LNCaP clone FGC (cell line): ENCODE measurements around the genes CES2, B3GNT9, EXOC3L1 and ATP6V0D1.

DNA sequence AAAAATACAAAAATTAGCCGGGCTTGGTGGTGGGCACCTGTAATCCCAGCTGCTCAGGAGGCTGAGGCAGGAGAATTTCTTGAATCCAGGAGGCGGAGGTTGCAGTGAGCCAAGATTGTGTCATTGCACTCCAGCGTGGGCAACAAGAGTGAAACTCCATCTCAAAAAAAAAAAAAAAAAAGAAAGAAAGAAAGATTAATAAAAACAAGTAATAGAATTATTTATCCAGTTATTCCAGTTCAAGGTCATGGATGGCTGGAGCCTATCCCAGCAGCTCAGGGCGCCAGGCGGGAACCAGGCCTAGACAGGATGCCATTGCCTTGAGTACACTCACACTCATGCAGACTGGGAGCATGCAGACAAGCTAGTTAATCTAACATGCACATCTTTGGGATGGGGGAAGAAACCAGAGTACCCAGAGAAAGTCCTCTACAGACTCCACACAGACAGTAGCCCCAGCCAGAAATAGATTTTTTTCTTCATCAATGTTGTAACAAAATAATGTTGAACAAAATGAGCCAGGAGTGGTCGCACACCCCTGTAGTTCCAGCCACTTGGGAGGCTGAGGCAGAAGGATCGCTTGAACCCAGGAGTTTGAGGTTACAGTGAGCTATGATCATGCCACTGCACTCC is 17.9 kb downstream of the PDP2 start:
- RRBS, 2 experiments = no CpG with 5 or more reads among the region's 7 CpGs

DNA sequence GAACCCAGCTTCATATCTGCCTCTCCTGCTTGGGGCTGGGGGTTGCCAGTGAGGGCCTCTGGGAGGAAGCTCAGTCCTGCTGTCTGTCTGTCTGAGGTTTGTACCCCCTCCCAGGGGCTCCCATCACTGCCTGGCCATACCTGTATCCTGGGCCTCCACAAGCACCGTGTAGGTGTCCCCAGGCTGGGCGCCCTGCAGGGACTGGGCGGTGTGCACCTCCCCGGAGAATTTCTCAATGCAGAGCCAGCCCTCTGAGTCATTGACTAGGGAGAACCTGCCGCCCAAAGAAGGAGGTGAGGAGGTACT is 7.7 kb downstream of the CDH16 start:
- RRBS, 2 experiments = no CpG with 5 or more reads among the region's 5 CpGs

GRCh38 chr16:66934601-66935813 is at the start of gene CES2:
TSS of gene CES2 (plus strand) at chr16:66935516.
- RRBS, 2 experiments = 5 to 9% methylated on average over 21 to 24 of the region's 73 CpGs

- RRBS, 2 experiments = no CpG with 5 or more reads among the region's 10 CpGs
These were observed 1.1 kb downstream of the CES2 start for GRCh38 chr16:66936206-66936984.

DNA sequence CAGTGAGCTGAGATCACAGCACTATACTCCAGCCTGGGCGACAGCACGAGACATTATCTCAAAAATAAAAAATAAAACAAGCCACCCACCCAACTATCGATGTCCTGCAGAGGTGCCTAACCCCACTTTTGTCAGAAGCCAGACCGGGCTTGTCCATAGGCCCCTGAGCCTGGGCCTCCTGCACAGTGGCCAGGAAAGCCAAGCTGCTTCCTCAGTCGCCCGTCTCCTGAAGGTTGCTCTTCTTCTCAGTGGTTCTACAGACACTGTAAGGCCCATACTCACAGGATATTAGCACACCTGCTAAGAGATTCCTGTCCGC is 11.2 kb downstream of the CES2 start:
- RRBS, 2 experiments = no CpG with 5 or more reads among the region's 7 CpGs

- RRBS, 2 experiments = 76 to 79% methylated on average over 4 to 7 of the region's 71 CpGs
These were observed 12.5 kb upstream of the CES3 start for GRCh38 chr16:66948045-66949394.

DNA sequence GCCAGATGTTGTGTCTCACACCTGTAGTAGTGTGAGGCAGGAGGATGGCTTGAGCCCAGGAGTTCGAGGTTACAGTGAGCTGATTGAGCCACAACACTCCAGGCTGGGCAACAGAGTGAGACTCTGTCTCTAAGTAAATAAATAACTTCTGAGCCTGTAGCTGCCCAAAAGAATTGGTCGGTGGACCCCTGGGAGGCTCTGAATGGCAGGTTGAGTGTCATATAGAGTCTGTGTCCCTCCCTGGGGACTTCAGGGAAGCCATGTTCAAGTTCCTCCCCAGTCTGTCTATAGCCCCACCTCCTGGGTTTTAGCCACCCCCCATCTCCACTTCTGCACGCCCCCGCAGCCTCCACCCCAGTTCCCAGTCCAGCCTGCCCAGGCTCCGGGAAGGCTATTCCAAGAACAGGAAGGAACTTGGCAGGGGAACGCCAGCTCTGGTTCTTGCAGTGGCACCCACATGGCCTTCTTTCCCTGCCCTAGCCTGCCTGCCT is 9.5 kb upstream of the CES4A start:
- RRBS, 2 experiments = no CpG with 5 or more reads among the region's 6 CpGs

- RRBS, 2 experiments = no CpG with 5 or more reads among the region's 13 CpGs
These were observed 14.3 kb upstream of the PHAF1 start for GRCh38 chr16:67095301-67095945.

DNA sequence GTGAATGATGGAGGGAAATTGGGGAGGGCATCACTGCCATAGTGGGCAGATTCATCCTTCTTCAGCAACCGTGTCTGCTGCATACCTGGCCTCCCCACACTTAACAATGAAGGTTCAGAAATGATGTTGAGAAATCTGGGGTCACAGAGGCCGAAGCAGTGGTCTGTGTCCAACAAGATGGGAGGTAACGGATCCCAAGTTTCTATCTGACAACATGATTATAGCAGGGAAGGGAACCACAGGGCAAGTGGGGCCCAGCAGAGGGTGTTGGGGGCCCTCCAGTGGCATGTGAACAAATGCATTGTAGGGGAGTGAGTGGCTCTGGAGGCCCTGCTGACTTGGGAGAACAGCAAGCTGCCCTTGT is 4.4 kb downstream of the B3GNT9 start:
- RRBS, 2 experiments = no CpG with 5 or more reads among the region's 3 CpGs

DNA sequence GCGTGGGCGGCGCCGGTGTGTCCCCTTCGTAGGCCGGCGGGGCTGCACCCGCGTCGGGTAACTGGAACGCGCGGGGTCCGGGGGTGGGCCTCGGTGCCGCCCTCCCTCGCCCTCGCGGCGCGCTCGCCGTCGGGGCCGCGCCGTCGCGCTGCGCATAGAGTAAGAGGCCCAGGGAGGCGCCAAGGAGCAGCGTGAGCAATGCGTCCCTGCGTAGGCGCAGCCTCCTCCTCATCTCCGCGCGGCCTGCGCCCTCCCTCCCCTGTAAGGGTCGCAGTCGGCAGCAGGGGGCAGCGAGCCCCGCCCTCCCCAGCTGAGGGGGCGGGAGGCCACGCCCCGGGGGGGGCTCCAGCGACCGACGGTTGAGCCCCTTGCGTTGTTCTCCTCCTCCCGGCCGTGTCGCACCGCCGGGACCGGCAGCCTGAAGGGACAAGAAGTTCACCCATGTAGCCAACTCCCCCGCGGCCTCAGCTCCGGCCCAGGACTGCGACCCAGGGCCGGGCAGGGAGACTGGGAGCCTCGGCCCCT is 482 bp downstream of the B3GNT9 start:
- RRBS, 2 experiments = 35 to 56% methylated on average over 19 of the region's 62 CpGs

GRCh38 chr16:67150779-67151531 is at the start of gene B3GNT9:
TSS of gene B3GNT9 (minus strand) at chr16:67150998.
- RRBS, 2 experiments = 77 to 88% methylated on average over 12 of the region's 42 CpGs

- RRBS, 2 experiments = 76 to 77% methylated on average over 2 of the region's 14 CpGs
These were observed at the start of gene EXOC3L1 for GRCh38 chr16:67189657-67190483. TSS of gene EXOC3L1 (minus strand) at chr16:67190136.

- RRBS, 2 experiments = 2 to 4% methylated on average over 2 of the region's 22 CpGs
These were observed 824 bp downstream of the E2F4 start for GRCh38 chr16:67192582-67193376.

DNA sequence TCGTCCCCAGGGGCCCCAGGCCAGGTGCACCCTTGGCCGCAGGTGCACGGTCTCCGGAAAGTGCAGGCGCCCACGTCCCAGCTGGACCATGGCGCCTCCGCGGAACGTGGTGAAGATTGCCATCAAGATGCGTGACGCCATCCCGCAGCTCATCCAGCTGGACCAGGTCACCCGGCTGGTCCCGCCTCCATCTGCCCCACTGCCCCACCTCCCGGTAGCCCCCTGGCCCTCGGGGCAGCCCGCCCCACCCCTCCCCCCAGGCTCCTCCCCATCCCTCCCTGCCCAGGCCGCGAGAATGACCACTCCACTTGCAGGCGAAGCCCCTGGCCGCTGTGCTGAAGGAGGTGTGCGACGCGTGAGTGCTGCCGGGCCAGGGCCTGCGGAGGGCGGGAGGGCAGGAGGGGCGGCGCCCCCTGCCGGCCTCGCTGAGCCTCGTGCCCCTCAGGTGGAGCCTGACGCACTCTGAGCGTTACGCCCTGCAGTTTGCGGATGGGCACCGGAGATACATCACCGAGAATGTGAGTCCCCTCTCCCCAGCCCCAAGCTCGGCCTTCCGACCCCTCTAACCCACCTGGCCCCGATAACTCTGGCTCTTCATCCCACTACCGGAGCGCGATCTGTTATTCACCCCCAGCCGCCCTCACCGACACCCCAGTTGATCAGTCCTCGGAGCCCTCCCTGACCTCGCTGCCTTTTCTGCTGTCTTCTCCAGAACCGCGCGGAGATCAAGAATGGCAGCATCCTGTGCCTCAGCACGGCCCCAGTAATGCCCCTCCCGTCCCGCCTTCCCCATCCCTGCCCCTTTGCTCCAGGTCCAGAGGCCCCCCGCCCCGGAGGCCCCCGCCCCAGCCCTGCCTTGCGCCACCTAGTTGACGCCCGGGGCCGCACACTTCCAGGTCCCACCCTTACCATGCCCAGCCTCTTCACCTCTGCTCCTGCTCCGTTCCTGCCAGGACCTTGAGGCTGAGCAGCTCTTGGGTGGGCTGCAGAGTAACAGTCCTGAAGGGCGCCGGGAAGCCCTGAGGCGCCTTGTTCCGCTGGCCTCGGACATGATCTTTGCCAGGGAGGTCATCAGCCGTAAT is 649 bp downstream of the ELMO3 start:
- RRBS, 2 experiments = 3 to 7% methylated on average over 27 of the region's 69 CpGs

DNA sequence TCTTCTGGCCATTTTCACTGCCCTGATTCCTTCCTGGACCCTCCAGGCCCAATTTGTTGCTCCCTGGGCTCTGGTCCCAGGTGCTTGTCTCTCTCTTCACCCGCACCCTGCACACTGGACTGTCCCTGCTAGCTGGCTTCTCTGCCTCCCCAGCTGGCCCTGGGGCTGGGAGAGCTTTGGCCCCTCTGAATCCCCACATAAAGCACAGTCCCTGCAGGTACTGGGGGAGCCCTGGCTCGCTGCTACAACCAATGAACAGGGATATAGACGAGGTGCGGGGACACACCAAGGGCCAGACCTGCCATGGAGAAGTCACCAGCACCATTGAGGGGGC is 7.5 kb downstream of the ELMO3 start:
- RRBS, 2 experiments = no CpG with 5 or more reads among the region's 4 CpGs

DNA sequence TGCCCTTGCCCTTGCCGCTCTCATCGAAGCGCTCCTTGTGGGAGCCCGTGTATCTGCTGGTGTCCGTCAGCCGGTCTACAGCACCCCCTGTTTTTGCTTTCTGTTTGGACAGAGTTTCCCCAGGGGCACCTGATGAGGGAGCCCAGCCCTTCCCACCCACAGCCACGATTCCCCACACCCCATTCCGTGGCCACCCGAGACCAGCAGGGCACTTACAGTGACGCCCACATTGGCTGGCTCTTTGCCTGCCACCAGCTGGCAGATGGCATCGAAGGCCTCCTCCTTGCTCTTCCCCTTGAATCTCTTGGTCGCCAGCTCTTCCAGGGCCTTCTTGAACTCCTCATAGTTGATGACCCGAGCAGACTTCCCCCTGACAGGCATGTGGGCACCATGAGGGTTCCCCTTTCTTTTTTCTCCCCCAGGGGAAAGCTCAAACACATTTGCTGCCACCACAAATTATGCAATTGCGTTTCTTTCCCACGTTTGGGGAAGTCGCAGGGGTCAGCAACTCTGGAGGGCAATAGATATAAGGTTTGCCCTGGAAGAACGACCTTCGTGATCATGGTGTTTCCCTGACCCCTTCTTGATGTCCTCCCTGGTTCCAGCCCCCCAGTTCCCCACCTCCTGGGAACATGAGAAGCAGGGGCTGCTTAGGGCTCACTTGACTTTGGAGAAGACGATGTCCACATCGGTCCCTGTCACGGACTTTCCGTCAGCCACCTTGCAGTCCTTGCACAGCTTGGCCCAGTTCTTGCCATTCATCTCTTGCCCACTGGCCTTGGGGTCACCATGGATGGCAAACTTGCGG is 2.8 kb downstream of the TPPP3 start:
- RRBS, 2 experiments = no CpG with 5 or more reads among the region's 23 CpGs

DNA sequence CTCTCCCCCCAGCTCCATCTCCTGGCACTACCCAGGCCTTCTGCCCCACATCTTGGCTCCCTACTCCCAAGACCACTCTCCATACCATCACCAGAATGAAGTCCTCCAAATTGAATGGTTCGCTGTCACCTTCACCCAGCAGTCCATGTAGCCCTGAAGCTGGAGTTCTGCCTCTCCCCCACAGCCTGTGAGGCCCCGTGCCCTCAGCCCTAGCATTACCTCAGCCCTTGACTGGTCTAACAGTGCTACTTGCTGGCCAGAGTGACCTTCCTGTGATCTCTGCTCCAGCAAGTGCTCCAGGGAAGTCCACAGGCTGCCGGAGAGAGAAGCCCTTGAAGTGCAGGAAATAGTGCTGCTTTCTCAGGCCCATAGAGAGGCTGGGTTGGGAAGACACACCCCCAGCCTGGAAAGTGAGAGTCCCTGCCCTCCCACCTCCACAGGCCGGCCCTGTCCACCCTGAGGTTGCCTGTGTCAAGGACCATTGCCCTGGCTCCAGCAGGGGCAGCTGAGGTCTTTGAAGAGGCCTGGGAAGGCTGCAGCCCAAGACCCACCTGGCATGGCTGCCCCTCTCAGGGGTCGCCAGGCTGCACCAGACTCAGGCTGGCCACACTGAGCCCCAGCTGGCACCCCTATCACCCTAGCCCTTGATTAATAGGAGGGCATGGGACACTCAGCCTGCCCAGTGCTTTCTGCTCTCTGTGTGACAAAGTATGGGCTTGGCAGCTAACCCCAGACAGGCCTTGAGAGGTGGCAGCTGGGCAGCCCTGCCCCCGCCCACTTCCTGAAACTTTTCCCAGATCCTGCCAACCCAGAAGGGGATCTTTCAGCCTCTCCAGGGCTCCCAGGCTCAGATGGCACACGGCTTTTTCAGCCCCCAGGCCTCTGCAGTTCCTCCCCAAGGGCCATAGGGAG is 21.8 kb downstream of the ATP6V0D1 start:
- RRBS, 2 experiments = 80% methylated on average over 1 of the region's 7 CpGs; no CpG with 5 or more reads in 1 of the 2 experiments

DNA sequence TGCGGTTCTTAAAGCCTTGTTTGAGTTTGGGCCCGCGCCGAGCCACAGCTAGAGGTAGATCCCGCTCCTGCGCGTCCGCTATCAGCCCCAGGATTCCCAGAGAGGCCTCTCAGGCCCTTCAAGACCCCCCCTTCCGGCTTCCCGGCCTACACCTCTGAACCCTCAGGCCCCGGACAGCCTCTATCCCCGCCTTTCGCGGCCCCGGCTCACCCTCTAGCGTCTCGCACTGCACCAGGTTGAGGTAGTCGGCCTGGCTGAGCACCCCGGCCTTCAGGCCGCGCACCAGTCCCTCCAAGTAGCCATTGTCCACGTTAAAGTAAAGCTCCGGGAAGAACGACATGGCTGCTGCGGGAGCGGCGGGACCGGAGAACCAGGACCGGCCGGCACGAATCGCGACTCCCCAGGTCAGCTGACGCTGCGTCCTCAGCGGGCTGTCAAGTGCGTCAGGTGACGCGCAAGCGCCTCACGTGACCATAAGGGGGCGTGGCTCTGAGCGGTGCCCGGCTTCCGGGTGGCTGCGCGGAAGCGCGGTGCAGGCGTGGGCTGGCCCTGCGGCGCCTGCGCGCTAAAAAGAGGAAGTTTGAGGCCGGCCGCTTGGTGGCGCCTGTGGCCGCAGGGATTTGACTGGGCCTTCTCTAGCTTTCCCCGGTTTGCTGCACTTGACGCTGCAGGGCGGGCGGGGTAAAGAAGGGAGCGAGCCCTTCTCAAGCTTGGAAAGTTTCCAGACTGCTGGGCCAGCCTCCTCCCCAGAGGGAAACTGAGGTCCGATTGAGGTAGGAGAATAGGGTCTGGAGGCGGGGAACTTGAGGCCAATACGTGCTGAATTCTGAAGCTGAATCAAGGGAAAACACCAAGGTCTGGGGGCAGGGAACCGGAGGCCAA is at the start of gene ATP6V0D1:
TSS of gene ATP6V0D1 (minus strand) at position 411 of the 882 bp plus-strand sequence.
- RRBS, 2 experiments = under 1 to 1% methylated on average over 23 to 31 of the region's 67 CpGs

- RRBS, 2 experiments = 80 to 89% methylated on average over 1 of the region's 8 CpGs
These were observed 9.9 kb upstream of the CTCF start for GRCh38 chr16:67552147-67553095.

- RRBS, 2 experiments = no CpG with 5 or more reads among the region's 37 CpGs
These were observed 5.6 kb downstream of the ACD start for GRCh38 chr16:67654300-67655035.